B cell (primary cell): ENCODE results near the genes NCKAP5L, AQP2 and GPD1.

DNA sequence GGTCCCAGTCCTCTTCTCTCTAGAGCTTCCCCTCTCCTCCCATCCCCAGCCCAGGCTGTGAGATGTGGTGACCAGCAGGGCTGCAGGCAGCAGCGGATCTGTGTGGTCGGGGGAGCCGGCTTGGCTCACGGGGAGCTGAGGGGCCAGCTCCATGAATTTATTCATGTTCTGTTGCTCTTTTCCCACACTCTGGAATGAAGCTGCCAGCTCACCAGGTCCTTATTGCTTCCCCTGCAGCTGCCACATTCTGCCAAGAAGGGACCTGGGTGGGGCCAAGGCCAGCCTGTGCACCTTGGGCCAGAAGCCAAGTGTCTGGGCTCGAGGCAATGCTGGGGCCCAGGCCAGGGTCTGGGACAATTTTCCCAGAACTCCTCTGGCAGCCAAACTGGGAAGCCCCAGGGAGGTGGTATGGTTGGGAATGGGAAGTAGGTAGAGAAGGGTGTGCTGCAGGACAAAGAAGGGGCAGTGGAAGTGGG is 2.5 kb upstream of the C1QL4 start:
- PRO-cap = no peak
- CAGE, long polyA plus RNA = no peak

- PRO-cap = bidirectional peak, plus-strand start at chr12:49549280, minus-strand start at chr12:49549219
- CAGE, long polyA plus RNA = no peak
These were observed 10.4 kb downstream of the KCNH3 start for GRCh38 chr12:49549128-49549830.

GRCh38 chr12:49672298-49673177 is 34.7 kb downstream of the FMNL3 start:
- PRO-cap = no peak
- CAGE, long polyA plus RNA = no peak

DNA sequence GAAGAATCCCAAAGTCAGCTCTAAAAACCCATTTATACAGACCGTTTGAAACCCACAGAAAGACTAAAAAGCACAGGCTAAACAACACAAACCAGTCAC is 1.1 kb downstream of the FMNL3 start:
- PRO-cap = no peak
- CAGE, long polyA plus RNA = no peak

DNA sequence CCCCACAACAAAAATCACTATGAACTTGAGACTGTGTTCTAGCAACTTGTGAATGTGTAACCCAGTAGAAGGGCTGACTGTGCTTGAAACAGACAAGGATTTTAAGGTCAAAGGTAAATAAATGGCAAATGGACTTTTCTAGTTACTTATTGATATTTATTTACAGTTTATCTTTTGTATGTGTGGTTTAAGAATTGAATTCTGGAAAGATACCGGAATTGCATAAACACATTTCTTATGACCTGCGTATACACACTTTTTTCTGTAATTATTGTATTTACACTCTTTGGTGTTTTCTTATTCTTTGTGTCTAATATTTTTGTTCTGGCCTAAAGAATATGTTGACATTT is 1.1 kb downstream of the TMBIM6 start:
- PRO-cap = no peak
- CAGE, long polyA plus RNA = no peak

GRCh38 chr12:49762715-49763186 is 21.4 kb downstream of the TMBIM6 start:
- PRO-cap = no peak
- CAGE, long polyA plus RNA = no peak

DNA sequence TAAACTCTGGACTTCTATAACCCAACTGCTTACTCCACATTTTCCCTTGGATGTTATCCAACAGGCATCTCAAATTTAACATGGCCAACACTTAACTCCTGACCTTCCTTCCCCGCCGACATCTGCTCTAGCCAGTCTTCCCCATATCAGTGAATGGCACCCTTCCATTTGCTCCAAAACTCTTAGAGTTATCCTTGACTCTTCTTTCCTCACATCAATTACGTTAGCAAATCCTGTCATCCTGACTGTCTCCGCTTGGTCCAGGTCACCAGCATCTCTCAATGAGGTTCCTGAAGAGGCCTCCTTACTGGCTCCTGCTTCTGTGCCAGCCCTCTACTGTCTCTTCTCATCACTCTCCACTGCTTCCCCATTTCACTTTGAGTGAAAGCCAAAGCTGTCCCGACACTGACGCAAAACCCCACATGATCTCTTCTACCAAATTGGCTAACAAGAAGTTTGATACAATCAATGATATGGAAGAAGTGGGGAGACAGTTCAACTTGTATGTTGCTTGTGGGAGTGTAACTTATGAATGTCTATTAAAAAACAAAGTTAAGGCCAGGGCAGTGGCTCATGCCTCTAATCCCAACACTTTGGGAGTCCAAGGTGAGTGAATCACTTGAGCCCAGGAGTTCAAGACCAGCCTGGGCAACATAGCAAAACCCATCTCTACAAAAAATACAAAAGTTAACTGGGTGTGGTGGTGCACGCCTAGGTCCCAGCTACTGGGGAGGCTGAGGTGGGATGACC is 42.9 kb downstream of the TMBIM6 start:
- PRO-cap = no peak
- CAGE, long polyA plus RNA = no peak

- PRO-cap = no peak
- CAGE, long polyA plus RNA = no peak
These were observed 32.6 kb downstream of the NCKAP5L start for GRCh38 chr12:49795610-49796105.

GRCh38 chr12:49806314-49806815 is 21.8 kb downstream of the NCKAP5L start:
- PRO-cap = no peak
- CAGE, long polyA plus RNA = no peak

GRCh38 chr12:49809414-49810587 is 18.4 kb downstream of the NCKAP5L start:
- PRO-cap = no peak
- CAGE, long polyA plus RNA = no peak

DNA sequence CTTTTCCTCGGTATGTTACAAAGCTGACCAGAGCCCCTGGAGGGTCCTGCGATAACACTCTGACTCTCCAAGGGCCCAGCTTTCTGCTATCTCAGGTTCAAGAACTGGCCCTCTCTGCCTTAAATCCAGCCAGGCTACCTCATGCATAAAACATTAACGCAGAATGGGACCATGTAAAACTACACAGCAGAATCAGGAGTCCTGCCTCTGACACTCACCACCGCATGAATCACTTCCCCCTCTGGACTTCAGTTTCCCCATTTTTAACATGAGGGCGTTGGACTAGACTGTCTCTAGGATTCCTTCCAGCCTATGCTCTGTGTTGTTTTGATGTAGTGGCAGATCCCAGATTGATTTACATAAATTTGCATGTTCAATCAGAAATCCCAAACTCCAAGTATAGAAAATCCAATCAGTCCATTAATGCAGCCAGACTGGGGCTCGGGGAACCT is 3.3 kb downstream of the NCKAP5L start:
- PRO-cap = no peak
- CAGE, long polyA plus RNA = no peak

DNA sequence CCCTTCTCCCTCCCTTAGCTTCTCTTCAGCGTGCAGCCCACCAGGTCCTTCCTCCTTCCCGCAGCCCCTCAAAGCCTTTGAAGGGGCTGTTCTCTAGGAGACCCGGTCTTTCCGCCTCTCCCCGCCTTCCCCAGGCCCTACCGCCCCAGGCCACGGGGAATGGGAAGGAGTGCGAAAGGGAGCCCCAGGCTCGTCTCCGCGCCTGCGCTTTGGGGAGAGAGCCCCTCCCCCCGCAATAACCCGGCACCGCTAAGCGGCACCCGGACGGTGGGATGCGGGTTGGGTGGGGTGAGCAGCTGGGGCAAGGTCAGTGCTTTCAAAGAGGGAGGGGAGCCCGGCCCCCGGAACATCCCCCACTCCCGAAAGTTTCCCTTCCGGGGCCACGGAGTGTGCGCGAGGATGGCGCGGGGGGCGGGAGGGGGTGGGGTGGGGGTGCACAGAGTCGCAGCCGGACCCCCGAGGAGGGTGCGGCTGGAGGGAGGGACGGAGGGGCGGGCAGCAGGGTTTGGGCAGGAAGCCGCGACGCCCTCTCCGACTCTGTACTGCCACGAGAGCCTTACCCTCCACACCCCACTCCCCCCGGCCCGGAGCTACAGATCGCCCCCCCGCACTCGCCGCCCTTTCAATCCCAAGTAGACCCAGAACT is 417 bp downstream of the NCKAP5L start:
- PRO-cap = no peak
- CAGE, long polyA plus RNA = no peak

GRCh38 chr12:49828319-49828895 is at the start of gene NCKAP5L:
TSS of gene NCKAP5L (minus strand) at chr12:49828413.
- PRO-cap = bidirectional peak, plus-strand start at chr12:49828543, minus-strand start at chr12:49828403; unidirectional peak, minus-strand start at chr12:49828717
- CAGE, long polyA plus RNA = no peak

DNA sequence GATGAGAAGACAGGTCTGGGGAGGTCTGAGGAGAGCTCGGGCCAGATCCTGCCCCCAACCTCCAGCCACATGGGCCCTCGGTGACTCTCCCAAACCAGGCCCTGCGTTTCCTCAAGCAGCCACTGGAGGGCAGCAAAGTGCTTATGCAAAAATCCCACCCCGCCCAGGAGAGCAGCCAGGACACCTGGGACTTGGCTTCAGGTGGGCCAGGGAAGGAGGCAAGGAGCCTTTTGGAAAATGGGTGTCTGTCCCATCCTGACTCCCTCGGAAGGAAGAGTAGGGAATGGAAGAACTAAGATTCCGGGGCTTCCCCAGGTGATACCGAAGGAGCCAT is 24.2 kb upstream of the BCDIN3D start:
- PRO-cap = no peak
- CAGE, long polyA plus RNA = no peak

DNA sequence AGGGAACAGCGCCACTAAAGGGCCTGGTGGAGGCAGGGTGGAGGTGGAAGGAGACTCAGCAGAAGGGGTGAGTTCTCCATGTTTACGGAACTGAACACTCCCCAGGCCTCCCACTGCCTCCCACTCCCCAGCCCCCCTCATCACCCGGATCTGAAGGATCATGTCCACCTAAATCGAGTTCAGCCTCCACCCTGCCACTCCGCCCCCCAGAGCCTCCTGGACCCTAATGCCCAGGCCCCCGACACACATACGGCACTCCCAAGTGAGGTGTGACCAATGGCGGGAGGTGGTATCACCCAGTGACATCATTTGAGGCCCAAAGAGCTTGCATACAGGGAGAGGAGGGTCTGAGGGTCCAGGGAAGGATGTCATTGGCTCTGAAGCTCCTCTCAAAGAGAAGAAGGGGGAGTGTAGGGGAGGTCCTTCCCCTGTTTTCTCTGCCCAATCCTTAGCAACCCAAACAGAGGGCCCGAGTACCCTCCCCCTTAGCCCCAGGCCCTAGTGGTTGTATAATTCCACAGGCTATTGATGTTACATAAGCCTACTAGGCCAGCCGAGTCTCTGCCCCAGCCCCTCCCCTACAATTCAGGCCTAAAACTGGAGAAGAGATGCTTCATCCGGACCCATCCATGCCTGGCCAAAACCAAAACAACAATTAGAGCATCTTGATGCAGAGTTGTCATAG is 983 bp downstream of the FAIM2 start:
- PRO-cap = no peak
- CAGE, long polyA plus RNA = no peak

GRCh38 chr12:49945341-49946516 is 4.8 kb upstream of the AQP2 start:
- PRO-cap = no peak
- CAGE, long polyA plus RNA = no peak

DNA sequence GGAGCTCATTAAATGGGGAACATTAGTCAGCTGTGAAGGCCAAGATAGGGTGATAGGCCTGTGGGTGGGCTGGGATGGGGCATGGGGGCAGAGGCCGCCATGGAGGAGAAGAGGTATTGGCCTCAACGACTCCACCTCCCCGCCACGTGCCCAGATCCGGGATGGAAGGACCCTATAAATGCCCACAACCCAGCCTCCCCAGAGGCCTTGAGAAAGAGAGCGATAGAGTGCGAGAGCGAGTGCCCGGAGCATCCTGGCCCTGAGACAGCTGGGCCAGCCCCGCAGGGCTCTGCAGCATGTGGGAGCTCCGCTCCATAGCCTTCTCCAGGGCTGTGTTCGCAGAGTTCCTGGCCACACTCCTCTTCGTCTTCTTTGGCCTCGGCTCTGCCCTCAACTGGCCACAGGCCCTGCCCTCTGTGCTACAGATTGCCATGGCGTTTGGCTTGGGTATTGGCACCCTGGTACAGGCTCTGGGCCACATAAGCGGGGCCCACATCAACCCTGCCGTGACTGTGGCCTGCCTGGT is at the start of gene AQP2:
Gene AQP2 (plus strand): TSS at position 203 of the 526 bp plus-strand sequence.
- PRO-cap = no peak
- CAGE, long polyA plus RNA = no peak

- PRO-cap = no peak
- CAGE, long polyA plus RNA = no peak
These were observed 804 bp upstream of the AQP5 start for GRCh38 chr12:49960731-49961404.

DNA sequence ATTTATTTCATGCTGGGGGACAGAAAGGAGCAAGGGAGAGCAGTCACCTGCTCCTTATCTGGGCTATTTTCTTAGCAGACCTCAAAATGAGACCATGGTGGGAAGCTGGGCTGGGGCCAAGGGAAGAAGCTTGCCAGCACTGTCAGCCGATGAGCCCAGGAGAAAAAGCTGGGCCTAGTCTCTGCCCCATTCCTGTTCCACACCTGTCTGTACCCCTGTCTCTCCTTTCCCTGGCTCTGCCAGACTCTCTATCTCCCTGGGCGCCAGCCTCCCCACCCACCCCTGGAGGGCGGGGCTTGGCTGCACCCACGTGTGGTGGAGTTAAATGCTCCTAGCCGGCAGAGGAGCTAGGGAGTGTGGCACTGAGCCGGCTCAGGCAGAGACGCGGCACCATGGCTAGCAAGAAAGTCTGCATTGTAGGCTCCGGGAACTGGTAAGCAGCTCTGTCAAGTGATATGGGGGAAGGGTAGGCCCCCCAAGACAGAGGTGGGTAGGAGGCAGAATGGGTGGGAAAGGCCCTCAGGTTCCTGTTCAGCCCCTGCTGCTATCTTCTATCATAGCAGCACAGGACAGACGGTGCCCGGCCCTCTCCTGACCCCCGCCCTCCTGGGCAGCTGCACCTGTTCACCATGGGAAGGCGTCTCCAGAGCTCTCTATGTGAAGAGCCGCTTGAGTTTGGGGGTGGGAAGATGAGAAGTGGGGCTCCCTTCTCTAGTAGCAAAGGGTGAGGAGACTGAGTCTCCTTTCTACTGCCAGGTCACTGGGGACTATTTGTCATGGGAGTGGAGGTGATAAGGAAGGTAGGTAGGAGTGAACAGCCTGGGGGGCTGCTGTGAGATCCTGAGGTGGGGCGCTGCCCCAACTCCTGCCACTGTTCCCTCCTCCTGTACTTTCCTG is at the start of gene GPD1:
Gene GPD1 (plus strand): TSS at position 350 of the 897 bp plus-strand sequence.
- PRO-cap = no peak
- CAGE, long polyA plus RNA = no peak

DNA sequence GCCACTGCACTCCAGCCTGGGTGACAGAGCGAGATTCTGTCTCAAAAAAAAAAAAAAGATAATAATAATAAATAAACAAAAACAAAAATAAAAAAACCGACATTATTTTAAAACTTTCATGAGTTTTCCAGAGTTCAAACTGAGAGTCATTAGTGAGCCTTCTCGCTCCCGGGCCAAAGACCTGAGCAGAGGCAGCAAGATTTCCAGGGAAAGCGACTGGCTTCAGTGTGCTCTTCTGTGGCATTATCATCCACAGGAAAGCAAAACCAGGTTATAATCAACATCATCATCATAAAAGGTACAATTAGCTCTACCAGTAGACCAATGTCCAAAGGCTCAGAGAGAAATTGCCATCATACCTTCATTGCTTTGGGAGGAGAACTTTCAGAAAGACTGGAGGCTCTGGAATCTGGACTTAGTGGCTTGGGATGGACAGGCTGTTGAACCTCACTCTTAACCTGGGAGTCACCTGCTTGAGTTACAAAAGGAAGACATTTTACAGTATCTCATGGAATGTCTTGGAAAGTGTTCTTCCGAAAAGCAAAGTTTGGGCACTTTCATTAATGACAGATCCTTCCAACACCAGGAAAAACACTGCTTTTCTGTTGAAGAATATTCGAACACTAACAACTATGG is 25.0 kb upstream of the CERS5 start:
- PRO-cap = no peak
- CAGE, long polyA plus RNA = no peak